Karpas-422 (cell line): ENCODE results near the gene ZNF488.

- PRO-cap = no peak
- RAMPAGE, long total RNA = no peak
Observed at GRCh38 chr10:46009989-46011243, 20.0 kb downstream of the NCOA4 start.

GRCh38 chr10:46033518-46034259 lies 3.3 kb upstream of the NCOA4 start:
- PRO-cap = no peak
- RAMPAGE, long total RNA = no peak

DNA sequence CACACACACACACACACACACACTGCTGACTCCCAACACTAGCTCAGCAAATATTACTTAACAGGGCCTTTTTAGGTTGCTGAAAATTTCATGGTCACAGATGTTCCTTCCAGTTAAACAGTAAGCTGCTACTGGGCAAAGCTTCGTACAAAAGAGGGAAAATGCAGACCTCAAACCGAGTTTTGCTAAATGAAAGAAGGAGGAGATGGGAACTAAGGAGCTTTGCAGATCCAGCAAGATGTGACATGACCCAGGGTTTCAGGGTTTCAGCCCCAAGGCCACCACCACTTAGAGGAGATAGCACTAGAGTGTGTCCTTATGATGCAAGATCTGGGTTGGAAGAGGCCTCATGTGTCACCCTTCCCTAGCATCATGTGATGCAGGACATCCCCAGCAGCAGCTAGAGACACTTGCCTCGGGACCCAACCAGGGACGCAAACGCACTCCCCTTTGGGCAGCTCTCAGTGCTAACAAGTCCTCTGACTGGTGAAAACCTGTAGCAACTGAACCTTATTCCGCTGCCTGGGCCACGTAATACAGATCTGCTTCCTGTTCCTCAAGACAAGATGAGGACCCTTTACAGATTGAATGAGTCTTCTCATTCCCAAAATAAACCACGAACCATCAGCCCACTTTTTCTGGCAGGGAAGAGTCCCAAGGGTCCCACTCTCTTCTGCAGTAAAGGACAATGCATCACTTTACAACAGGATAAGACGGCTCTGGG lies 45.0 kb upstream of the GDF10 start:
- PRO-cap = no peak
- RAMPAGE, long total RNA = no peak

DNA sequence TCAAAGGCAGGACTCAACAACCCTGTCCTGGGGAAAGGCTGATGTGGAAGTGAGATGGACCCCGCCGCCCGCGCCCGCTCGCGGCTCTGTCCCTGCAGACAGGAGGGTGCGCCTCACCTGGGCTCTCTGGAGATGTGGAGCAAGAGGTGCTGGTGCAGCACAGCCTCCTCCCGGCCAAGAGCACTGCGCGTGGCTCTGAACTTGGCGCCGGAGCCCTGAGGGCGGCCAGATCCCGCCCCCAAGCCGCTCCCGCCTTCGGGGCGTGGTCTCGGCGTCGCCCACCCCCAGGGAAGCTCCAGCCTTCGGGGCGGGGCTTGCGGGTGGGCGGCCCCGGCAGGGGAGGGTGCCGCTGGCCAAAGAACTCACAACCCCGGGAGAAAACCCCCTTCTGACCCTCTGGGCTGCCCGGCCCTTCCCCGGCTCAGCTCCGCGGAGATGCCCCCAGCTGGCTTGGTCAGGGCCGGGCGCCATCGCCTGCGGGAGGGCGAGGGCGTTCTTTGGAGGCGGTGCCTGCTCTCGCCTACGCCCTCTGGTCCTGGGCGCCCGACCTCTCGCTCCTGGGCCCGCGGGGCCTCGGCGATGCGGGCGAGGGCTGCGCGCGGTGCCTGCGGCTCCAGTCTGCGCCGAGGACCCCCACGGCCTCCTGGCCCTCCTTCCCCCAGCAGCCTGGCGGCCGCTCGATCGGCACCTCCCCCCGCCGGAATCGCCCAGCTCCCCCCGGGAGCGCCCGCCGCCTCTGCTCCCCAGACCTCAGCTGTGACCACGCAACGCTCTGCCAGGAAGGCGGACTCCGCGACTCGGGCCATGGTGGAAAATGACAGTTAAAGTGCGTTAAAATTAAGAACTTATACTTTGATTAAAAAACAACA lies at the start of gene ZNF488:
Gene ZNF488 (minus strand): TSS at position 191 of the 869 bp plus-strand sequence.
- PRO-cap = no peak
- RAMPAGE, long total RNA = no peak

- PRO-cap = no peak
- RAMPAGE, long total RNA = no peak
Observed at GRCh38 chr10:47407008-47407416, 22.9 kb upstream of the ZNF488 start.

DNA sequence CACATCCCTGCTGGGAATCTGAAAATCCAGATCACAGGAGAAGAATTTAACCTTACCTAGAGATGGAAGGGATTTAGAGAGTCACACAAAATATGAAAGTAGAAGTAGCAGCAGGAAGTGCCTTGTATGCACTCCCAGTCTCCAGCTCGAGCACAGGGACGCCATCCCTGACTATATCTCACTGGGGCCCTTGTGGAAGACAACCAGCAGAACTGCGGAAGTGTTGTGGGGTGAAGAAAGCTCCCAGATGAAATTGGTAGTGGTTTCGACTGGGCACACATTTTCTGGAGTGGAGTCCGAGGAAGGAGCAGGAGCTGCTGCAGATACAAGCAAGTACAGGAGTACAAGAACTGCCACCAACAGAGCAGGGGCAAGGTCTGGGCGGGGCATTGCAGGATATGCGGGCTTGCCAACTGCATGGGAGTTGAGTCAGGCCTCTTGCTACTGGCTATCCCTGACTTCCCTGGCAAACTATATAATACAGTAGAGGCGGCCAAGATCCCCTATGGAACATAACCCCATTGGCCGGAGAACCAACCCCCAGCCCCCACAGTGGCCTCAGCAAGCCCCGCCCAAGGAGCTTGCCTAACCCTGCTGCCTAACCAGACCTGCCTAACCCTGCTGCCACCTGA lies 131.1 kb upstream of the FAM25C start:
- PRO-cap = no peak
- RAMPAGE, long total RNA = no peak

GRCh38 chr10:48194751-48195377 lies 79.6 kb downstream of the FRMPD2 start:
- PRO-cap = no peak
- RAMPAGE, long total RNA = no peak

DNA sequence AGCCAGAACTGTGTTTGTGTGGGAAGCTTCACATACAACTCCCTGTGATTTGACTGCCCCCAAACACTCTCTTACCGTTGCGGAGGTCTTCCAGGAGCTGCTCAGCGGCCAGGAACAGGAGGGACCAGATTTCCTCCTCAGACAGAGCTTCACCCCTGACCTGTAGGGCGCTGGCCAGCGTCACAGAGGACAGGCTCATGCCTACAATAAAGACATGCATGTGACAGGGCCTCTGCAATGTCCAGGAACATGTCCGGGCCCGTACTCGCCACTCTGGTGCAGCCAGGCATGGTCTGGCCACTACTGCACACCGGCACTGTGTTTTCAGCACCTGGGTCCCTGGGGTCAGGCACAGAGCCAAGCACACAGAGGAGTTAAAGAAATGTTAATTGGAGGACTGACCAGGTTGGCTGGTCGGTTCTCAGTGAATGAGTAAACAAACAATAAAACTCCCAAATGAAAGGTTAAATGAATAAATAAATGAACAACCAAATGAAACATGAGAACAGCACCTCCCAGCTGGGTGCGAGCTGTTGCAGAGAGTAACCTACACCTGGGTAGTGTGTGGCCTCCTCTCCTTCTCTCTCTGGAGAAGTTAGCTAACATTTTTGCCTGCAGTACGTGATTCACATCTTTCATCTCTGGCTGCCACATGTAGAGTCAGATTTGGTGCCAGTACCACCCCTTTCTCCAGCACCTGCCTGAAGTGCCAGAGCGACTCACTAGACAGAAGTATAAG lies 22.8 kb downstream of the FRMPD2 start:
- PRO-cap = no peak
- RAMPAGE, long total RNA = no peak

DNA sequence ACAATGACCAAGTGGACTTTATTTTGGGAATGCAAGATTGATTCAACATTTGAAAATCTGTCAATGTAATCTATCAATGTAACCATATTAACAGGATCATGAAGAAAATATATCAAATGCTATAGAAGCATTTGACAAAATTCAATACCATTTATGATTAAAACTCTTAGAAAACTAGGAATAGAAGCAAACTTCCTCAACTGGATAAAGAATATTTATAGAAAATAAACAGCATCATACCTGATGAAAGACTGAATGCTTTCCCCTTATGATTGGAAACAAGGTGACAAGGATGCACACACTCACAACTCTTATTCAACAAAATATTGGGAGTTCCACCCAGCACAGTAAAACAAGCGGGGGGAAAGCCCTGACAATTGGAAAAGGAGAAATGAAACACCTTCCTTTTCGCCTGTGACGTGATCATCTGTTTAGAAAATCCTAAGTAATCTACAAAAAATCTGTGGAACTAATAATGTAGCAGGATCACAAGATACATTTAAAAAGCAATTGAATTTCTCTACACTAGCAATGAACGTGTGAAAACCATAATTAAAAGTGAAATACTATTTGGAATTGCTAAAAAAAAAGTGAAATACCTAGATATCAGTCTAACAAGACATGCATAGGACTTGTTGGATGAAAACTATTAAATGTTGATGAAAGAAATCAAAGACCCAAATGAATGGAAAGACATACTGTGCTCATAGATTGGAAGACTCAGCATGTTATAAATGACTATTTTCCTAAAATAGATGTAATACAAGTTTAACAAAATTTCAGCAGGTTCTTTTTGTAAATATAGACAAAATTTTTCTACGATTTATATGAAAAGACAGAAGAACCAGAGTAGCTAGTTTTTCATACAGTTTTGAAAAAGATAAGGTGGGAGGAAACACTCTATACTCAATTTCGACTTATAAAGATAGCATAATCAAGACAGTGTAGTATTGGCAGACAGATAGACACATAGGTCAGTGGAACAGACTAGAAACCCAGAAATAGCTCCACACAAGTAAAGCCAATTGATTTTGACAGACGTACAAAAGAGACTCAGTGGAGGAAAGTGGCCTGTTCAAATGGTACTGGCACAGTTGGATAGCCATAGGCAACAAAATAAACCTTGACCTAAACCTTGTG lies 46.3 kb downstream of the MAPK8 start:
- PRO-cap = no peak
- RAMPAGE, long total RNA = no peak

DNA sequence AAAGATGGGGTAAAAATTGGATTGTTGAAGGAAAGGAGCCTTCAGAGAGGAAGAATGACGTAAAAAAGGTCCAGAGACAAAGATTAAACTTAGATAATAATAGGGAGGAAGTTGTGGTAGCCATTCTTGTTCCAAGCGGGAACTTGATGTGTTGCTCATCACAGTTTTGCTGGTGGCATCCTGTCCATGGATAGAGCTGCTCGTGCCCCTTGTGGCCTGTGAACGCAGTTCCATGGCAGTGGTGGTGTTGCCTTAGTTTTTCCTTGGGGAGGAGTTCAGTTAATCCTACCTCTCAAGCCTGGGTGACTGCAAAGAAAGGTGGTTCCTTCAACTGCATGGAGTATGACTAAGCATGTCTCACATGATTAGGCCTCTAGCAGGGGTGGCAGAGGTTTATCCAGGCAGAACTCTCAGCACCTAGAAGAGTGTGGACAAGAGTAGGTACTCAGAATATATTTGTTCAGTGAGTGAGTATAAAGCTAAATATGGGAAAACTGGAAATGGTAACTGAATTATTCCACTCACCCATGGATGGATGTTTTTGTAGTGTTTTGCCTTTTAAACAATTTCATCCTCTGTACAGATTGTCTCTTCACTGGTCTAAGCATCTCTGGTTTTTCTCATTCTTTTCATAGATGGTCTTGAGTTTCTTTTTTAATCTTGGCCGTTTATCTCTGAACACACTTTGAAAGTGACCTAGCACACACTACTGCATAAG lies 99.8 kb downstream of the MAPK8 start:
- PRO-cap = no peak
- RAMPAGE, long total RNA = no peak

- PRO-cap = no peak
- RAMPAGE, long total RNA = no peak
Observed at GRCh38 chr10:48431913-48432344, 125.5 kb downstream of the MAPK8 start.

GRCh38 chr10:48434858-48435742 lies 128.6 kb downstream of the MAPK8 start:
- PRO-cap = no peak
- RAMPAGE, long total RNA = no peak

DNA sequence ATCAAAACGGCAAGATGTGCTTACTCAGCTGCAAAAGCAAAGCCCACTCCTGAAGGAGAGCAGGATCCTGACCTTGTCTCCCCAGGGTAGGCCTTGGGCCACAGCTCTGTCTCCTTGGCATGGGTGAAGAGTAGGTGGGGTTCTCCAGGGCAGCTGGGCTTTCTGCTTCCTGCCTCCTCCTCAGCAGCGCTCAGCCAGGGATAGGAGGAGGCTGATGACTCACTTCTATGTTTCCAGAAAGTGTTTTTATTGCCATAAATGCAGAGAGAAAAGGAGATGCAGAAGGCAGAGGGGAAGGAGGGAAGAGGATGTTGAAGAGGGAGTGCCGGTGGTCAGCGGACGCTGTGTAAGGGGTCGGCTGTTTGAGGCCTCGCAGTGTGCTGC lies 107.7 kb downstream of the ARHGAP22 start:
- PRO-cap = no peak
- RAMPAGE, long total RNA = no peak

DNA sequence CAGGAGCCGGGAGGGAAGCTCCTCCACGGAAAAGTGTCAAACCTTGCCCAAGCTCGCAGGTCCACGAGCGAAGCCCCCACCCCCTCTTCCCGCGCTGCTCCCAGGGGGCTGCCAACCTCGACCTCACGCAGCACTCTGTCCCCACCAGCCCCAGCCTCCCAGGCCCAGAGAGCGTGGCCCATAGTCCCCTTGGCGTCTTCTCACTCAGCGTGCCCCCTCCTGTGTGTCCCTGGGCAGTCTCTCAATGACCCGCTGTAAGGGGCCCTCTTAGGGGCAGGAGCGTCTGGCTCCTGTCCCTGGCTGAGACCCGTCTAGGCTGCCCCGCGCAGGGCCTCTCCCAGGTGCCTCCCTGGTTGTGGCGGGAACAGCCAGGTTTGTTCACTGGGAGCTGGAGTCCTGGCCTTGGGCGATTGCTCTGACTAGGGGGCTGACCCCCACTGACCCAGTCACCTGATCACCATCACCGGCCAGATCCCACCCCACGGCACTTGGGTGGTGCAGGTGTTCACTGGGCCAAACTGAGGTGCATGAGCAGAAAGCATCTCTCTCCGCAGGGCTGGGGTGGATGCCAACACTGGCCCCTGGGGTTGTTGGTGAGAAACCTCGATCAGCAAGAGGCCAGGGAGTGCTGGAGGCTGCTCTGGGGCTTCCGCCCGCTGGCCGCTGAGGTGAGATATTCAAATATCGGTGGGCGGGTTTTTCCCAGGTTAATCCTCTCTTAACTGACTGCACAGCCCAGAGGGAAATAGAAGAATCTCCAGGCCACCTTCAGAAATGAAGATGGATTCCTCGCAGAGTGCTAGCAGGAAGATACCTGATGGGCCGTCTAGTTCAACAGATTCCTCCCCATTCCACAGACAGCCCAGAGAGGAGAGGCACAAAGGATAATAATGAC lies 12.6 kb upstream of the WDFY4 start:
- PRO-cap = bidirectional peak, plus-strand start at position 289 of the sequence, minus-strand start at position 206 of the sequence
- RAMPAGE, long total RNA = no peak

GRCh38 chr10:48803578-48804108 lies 119.0 kb downstream of the WDFY4 start:
- PRO-cap = no peak
- RAMPAGE, long total RNA = no peak

DNA sequence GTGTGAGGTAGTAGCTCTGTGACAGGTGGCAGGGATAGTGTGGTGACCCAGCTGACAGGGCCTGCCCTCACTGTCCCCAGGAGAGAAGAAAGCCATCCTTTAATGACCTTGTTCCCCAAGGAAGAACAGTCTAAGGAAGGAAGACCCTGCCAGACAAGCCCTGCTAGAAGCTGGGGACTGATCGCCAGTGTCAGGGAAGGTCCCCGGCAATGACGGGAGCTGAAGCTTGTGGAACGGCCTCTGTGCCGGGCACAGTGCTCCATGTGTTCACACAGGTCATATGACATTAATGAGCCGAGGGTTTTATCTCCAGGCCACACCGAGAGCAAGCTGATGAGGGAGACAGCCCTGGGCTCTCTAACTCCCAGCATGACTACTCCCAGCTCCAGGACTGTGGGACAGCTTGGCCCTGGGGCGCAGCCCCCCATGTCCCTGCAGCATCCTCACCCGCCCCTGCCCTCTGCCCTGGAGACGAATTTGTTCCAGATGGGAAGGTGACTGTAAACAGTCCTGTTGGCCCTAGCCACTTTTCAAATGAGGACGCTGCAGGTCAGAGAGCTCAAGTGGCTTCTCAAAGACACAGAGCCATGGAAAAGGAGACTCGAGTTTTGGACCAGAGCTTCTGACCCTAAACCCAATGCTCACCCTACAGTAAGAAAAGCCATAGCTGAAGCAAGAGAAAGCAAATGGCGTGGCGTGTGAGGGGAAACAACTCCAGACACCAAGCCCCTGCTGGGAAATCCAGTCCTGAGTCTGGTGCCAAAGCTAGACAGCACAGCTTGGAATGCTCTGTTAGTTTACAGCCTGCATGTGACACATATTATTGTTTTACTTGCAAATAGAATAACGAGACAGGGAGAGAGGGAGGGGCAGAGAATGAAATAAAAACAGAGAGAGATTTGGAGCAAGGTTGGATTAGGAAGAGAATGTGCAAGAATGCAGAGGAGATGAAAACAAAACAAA lies 69.3 kb upstream of the LRRC18 start:
- PRO-cap = no peak
- RAMPAGE, long total RNA = no peak

- PRO-cap = no peak
- RAMPAGE, long total RNA = no peak
Observed at GRCh38 chr10:49184814-49185624, 3.2 kb downstream of the TMEM273 start.

DNA sequence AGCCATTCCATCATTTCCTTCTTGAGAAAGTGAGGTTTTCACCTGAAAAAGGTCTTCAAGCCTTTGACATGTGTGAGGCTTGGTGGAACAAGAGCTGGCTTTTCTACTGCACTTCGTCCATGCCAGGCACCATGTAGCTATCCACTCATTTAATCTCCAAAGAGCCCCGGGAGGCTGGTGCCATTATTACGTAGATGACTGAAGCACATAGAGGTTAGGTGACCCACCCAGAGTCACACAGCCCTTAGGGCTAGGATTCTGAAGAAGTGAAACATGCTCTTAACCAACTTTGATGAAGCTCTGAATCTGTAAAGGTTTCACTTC lies 33.5 kb downstream of the DRGX start:
- PRO-cap = no peak
- RAMPAGE, long total RNA = no peak

DNA sequence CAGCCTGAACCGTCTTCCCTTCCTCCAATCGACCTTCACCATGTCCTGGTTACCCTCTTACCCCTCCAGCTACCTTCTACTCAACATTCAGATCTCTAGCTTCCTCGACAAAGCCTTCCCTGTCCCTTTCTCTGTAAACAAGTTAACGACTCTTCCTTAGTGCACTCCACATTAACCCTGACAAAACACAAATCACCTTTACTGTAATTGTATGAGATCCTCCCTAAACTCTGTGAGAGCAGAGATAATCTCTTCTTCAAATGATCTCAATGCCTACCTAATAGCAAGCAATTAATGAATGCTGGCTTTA lies 42.9 kb downstream of the ERCC6 start:
- PRO-cap = no peak
- RAMPAGE, long total RNA = no peak

- PRO-cap = no peak
- RAMPAGE, long total RNA = no peak
Observed at GRCh38 chr10:49524027-49524952, 14.6 kb downstream of the ERCC6 start.